Subcutaneous preadipocyte (primary cell): ENCODE measurements around the genes PRSS2, TAS2R39 and TCAF1.

DNA sequence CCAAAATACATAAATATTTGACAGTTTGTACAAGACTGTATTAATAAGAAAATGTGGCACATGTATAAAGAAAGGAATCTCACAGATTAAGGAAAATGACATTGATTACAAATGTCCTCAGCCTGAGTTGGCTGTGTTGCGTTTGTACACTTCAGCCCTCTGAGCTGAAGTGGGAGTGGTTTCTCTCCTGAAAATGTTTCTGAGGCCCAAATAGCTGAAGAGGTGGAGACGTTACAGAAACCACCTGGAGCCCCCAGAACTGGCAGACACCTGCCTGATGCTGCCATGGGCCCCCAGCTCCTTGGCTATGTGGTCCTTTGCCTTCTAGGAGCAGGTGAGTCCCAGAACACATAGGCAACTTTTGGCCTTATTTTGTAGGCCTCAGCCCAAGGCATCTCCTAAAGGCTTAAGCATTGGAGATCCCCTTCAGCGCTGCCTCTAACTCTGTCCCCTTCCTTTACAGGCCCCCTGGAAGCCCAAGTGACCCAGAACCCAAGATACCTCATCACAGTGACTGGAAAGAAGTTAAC, 34.1 kb upstream of the PRSS1 start:
- CAGE, long polyA plus RNA = no peak

DNA sequence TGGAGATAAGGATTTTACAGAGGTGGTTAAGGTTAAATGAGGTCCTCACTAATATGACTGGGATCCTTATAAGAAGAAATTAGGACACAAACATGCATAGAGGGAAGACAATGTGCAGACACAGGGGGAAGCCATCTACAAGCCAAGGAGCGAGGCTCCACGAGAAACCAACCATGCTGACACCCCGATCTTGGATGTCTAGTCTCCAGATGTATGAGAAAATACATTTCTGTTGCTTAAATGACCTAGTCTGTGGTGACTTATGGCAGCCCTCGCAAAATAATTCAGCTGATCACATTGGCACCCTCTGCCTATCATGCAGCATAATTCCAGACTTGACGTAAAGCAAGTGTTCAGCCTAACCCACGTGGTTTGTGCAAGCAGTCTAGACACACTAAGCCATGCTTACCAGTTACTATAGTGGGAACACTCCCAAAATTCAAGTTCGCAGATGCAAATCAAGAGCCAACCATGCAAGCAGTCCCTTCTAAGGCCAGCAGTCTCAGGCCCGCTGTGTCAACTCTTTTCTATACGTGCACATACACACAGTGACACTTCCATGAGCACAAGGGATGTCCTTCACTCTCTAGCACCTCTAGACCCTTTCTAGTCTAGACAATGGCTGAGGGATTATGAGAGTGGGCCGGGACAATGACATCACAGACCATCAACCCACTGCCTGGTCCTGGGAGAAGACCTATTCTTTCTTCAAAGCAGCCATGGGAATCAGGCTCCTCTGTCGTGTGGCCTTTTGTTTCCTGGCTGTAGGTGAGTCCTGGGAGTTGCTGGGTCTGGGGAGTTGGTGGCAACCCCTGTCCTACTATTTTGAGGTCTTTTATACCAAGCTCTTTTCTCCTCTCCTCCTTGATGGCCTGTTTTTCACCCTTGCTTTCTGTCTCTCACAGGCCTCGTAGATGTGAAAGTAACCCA, 29.0 kb upstream of the PRSS1 start:
- CAGE, long polyA plus RNA = no peak

GRCh38 chr7:142733174-142733624, 16.1 kb upstream of the PRSS1 start:
- CAGE, long polyA plus RNA = no peak

DNA sequence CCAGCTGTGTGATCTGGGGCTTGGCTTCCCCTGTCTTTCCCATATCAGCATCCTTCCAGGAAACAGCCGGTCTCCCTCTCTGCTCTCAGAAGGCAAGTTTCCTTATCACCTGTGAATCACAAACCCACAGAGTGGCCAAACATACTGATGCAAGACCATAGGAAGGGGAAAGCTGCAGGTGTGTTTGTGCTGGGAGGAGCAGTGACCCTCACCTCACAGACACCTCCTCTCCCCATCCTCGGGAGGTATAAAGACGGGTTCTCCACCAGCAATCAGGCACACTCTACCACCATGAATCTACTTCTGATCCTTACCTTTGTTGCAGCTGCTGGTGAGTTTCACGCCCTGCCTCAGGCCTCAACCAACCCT, at the start of gene PRSS2:
Gene PRSS2, plus strand, starts transcription at position 279 of the 369 bp plus-strand sequence.
- CAGE, long polyA plus RNA = no peak

- CAGE, long polyA plus RNA = no peak
These were observed 32.6 kb downstream of the PRSS2 start for GRCh38 chr7:142803398-142803764.

DNA sequence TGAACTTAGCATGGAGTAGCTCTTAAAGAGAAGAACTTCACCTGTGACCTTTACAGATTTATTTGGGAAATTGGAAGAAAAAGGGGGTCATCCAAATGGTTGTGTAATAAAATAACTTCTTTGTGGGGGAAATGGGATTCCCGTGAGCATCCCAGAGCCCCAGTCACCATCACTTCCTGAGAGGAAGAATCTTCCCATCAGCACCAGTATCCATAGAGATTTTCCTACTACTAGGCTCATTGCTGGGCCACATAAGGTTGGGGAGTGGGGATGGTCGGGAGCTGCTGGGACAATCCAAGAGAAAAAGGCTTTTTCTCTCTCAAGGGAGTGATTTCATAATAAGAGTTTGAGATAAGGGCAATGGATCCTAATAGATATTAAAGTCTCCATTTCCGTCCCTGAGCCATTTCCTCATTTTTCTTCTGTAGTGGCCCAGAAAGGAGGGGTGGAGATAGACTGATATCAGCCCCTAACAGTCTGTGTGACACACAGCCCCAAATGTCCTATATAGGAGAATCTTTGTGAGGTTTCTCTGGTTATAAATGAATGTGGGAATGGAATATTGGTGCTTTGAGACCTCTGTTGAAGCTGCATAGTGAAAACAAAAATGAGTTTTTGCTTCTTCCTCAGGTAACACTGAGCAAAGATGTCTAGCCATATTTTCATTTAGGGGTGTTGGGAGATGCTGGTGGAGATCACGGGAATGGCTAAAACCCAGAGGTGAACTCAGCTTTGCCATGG, 35.2 kb downstream of the PRSS2 start:
- CAGE, long polyA plus RNA = no peak

DNA sequence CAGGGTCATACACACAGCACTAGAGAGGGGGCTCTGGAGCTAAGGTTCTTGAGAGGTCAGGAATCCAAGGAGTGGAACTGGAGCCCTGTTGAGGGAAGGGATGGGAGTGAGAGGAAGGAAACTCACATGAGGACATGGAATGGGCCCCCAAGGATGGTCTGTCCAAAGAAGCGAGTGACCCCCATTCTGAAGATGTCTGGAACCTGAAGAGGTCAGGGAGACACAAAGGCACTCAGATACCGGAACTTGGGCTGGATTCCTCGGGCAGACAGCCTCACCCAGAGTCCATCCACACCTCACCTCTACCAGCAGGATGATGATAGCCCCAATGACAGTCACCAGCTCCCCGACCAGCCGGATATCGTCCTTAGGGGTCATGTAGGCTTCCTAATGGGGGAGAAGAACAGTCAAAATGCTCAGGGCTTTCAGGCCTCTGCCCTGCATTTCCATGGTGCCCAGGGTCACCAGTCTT, 10.7 kb downstream of the TRPV6 start:
- CAGE, long polyA plus RNA = no peak

DNA sequence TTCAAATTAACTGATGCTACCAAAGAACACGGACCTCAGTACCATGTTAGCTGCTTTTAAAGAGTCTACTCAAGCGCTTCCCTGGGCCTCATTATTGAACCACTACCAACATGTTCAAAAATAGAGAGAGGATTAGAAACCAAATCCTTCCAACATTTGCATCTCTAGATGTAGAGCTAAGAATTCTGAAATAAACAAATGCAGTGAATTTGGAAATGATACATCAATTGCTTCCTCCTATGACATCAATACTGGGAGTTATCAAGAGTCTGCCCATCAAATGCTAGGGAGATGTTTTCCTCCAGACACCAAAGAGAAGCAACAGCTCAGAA, at the start of gene TAS2R39:
Gene TAS2R39, plus strand, starts transcription at position 281 of the 332 bp plus-strand sequence.
- CAGE, long polyA plus RNA = no peak

DNA sequence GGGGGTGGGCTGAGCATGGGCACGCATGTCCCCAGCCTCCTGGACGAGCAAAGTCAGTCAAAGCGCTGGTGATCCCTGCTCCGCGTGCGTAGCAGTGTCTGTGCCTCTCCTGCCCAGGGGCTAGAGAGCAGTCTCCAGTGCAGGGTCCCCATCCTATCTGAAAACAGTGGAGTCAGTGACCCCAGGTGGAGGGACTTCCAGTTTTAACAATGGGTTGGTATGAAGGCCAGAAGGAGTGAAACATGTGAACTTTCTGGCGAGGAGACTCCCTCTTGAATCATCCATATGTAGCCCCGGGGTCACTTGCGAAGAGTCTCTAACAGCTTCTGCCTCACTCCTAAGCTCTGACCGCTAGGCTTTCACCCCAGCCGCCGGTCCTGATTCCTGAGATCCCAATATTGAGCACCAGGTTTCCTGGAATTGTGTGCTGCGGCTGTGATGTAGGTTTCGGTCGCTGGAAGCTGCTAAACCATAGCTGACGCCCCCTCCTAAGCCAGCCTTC, 653 bp upstream of the CASP2 start:
- CAGE, long polyA plus RNA = no peak

- CAGE, long polyA plus RNA = no peak
These were observed 311 bp upstream of the CASP2 start for GRCh38 chr7:143287949-143288131.

DNA sequence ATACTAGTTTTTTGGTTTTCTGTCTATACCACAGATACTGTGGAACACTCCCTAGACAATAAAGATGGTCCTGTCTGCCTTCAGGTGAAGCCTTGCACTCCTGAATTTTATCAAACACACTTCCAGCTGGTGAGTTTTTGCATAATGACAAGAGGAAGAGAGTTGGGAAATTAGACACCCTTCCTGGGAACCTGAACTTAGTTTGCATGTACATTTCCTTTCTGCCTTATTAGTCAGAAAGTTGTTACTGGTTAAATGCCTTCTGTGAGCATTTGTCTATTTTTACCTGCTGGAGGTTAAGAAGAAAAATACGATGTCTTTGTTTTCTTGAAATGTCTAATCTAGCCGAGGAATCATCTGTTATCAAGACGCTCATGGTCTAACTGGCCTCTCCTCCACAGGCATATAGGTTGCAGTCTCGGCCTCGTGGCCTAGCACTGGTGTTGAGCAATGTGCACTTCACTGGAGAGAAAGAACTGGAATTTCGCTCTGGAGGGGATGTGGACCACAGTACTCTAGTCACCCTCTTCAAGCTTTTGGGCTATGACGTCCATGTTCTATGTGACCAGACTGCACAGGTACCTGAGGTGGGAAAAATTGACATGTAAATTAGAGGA, 6.2 kb downstream of the CASP2 start:
- CAGE, long polyA plus RNA = no peak

GRCh38 chr7:143299130-143300248, 11.3 kb downstream of the CASP2 start:
- CAGE, long polyA plus RNA = no peak

DNA sequence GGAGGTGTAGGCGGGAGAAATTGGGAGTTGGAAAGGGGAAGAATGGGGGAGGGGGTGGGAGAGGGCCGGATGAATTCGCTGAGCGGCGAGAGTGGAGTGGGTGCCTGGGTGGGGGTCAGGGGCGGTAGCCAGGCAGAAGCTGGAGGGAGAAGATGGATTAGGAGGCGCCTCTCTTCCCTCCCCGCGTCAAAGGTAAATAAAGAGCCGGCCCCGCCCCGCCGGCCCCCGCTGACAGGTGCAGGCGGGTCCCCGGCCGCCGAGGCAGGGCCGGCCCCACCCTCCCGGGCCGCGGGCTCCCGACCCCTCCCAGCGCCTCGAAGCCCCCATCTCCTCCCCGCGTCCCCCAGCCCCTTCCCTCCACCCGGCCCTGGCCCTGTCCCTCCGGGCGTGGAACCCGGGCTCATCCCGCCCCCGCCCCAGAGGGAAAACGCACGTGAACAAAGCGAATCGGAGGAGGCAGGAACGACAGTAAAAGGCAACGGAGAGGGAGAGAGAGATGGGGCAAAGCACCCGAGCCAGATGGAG, 868 bp downstream of the FAM131B start:
- CAGE, long polyA plus RNA = no peak

DNA sequence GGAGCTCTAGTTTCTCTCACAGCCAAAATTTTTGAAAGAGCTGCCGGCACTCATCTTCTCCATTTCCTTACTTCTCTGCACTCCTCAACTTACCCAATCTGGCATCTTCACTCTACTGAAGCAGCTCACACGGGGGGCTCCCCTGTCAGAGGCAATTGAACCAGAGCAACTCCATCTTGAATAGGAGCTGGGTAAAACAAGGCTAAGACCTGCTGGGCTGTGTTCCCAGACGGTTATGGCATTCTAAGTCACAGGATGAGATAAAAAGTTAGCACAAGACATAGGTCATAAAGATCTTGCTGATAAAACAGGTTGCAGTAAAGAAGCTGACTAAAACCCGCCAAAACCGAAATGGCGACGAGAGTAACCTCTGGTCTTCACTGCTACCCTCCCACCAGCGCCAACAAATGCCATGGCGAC, 7.7 kb upstream of the FAM131B start:
- CAGE, long polyA plus RNA = no peak

DNA sequence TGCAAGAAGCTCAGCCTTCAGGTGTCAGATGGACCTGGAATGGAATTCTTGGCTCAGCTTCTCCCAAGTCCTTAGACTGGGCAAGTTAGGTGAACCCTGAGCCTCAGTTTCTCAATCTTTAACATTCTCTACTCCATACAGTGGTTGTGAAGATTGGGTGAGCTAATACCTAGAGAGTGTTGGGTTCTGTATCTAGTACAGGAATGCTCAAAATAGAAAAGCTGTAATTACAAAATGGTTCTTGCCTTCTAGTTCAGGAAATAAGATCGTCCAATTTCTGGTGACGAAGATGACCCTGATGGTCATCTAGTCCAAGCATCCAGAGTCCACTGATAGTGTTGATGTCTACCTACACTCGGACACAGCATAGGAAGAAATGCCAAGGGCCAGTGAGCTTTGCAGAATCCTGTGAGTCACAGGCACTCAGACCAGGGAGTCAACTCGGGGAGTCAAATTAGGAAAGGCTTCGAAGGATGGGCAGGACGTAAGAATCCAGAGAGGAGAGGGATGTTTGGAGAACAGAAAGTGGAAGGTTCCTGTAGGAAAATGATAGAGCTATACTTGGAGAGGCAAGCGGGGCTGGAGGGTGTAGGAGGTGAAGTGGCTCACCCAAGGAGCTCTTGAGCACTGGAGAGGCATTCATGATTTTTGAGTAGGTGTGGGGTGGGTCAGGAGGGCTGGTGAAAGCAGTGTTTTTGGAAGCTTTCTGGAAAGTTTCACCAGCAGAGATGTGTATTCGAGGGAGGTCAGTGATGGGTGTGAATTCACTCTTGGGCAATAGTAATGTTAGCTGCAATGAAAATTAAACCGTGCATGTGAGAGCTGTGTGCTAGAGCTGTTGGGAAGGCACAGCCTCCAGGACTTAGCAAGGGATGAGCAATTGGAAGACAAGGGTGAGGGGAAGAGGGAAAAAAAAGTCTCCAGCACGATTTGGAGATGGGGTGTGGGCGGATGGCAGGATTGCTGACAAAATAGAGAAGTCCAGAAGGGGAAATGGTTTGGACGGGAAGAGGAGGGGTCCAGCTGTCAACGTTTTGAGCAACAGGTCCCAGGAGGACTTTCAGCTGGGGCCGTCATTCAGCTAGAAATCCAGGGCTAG, 3.0 kb downstream of the ZYX start:
- CAGE, long polyA plus RNA = no peak

DNA sequence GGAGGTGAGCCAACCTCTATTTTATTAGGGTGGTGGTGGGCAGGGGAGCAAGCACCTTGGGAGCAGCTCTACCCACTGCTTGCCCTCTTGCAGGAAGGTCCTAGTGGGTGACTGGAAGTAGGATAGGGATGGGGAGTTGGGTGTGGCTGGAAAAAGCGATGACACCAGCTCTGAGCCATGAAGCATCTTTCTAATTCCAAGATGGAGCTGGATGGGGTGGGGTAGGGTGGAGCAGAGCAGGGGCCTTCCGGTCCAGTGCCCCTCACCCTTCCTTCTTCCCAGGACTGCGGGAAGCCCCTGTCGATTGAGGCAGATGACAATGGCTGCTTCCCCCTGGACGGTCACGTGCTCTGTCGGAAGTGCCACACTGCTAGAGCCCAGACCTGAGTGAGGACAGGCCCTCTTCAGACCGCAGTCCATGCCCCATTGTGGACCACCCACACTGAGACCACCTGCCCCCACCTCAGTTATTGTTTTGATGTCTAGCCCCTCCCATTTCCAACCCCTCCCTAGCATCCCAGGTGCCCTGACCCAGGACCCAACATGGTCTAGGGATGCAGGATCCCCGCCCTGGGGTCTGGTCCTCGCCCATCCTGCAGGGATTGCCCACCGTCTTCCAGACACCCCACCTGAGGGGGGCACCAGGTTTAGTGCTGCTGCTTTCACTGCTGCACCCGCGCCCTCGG, 9.3 kb downstream of the ZYX start:
- CAGE, long polyA plus RNA = no peak

DNA sequence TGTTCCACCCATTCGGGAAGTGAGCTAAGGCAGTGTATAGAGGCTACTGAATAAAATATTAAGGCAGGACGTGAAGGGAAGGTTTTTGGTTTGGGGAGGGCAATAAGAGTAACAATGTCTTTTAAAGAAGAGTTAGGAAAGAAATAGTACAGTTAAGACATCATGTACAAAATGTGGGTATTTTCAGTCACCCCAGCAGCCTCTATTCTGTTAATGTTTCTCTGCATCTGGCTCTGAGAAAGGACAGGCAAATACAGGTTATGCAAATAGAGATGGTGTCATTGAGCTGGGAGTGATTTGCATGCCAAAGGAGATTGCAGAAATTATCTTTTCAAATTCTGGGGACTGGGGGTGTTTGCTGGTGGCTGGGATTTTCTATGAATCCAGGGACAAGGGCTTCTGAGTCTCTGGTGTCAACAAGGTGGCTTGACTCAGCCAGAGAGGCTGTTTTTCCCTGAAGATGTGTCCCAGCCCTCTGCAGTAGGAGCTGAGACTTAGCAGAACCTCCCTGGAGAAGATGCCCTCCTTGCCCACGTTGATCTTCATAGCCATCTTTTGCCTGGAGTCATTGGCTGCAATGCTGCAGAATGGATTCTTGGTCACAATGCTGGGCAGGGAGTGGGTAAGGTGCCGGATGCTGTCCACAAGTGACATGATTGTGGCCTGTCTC, 6.6 kb upstream of the TAS2R60 start:
- CAGE, long polyA plus RNA = no peak

GRCh38 chr7:143472416-143472820, 5.3 kb upstream of the TAS2R41 start:
- CAGE, long polyA plus RNA = no peak

- CAGE, long polyA plus RNA = no peak
These were observed 7.3 kb downstream of the TAS2R41 start for GRCh38 chr7:143485003-143485406.

GRCh38 chr7:143901165-143902542, at the start of gene TCAF1:
TSS of gene TCAF1 (minus strand) at chr7:143902176.
- CAGE, long polyA plus RNA = no peak